ENCODE results near the genes LRRC37B and CCL2.

GRCh38 chr17:31887992-31888642 is 13.4 kb downstream of the UTP6 start:
- RRBS, result no CpG with 5 or more reads among the region's 7 CpGs

DNA sequence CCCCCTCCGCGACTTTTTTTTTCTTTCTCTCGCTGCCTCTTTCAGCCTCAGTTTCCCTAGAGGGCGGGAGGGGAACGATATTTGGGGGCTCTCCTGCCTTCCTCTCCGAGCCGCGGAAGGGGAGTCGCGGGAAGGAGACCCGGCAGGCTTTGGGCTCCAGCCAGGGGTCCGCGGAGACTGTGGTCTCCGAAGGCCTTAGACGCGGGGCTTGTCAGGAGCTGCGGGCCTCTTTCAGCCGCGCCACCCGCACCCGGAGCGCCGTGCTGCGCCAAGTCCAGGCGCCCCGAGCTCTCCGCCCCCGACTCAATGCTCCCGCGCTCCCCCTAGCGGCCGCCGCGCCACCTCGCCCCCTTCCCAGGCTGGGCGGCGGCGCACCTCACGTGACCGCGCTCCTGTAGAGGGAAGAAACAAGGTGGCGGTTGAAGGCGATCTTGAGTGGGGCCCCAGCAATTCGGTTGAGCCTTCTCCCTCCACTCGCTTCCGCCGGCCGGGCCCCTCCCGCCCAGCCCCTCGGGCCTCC is at the start of gene LRRC37B:
TSS of gene LRRC37B (plus strand) at position 383 of the 520 bp plus-strand sequence.
- RRBS, result no CpG with 5 or more reads among the region's 50 CpGs

GRCh38 chr17:32083536-32084647 is 58.4 kb upstream of the RHOT1 start:
- RRBS, result no CpG with 5 or more reads among the region's 48 CpGs

DNA sequence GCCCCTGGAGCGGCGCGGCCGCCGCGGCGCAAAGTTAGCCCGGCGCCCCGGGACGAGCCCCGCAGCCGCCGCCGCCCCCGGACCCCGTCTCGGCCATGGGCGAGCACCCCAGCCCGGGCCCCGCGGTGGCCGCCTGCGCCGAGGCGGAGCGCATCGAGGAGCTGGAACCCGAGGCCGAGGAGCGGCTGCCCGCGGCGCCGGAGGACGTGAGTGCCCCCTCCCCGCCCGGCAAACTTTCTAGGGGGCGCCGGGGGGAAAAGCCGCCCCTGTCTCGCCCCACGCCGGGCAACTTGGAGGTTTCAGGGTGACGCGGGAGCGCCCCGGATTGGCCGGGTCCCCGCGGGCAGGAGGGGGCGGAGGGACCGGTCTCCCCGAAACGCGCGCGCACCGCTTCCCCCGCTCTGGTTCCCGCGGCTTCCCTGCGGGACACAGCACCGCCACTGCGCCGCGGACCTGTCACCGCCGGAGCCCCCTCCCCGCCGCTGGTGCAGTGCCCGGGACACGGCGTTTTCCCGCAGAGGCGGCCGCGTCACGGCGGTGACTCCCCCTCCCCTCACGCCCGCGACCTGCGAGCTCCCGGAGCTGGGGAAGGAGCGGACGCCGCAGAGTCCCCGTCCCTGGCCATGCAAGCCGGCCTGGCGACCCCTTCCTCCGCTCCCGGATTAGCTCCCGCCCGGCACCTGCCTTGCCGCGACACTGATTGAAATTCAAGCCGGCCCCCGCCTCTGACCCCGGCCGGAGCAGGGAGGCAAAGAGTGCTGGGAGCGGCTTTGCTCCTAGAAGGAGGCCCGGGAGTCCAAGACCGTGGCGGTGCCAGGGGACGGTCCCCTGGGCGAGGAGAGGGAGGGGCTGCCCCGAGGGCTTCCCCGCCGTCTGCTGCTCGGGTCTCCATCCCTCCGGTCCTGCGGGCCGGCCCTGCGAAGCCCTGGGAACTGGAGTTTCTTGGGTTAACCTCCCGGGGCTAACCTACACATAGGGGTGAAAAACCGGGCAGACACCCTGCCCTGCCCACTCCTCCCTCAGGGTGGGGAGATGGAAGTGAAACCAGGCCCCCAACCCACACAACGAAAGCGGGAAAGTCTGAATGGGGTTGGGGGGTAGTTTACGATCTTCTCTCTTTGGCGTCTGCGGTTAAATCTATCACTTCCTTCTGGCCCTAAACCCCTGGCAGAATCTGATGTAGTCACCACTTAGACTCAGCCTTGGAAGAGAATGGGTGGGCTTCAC is 876 bp downstream of the RHBDL3 start:
- RRBS, result under 1% methylated on average over 48 of the region's 122 CpGs

- RRBS, result no CpG with 5 or more reads among the region's 10 CpGs
Observed at GRCh38 chr17:32355378-32356165, 5.6 kb downstream of the ZNF207 start.

DNA sequence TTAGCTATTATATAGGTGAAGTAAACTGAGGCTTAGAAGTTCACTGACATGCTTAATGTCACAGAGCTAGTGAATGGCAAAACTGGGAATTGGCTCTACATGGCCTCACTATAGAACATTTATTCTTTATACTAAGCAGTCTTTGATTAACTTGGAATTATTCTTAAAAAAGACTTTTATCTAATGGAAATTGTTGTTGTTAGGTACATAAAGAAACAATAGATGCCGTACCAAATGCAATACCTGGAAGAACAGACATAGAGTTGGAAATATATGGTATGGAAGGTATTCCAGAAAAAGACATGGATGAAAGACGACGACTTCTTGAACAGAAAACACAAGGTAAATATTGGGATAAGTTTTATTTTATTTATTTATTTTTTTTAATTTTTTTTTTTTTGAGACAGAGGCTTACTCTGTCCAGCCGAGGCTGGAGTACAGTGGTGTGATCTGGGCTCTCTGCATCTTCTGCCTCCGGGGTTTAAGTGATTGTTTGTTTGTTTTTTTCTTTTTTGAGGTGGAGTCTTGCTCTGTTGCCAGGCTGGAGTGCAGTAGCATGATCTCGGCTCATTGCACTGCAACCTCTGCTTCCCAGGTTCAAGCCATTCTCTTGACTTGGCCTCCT is 8.5 kb downstream of the ZNF207 start:
- RRBS, result no CpG with 5 or more reads among the region's 6 CpGs

- RRBS, result no CpG with 5 or more reads among the region's 11 CpGs
Observed at GRCh38 chr17:32627204-32627599, 140.4 kb downstream of the CDK5R1 start.

DNA sequence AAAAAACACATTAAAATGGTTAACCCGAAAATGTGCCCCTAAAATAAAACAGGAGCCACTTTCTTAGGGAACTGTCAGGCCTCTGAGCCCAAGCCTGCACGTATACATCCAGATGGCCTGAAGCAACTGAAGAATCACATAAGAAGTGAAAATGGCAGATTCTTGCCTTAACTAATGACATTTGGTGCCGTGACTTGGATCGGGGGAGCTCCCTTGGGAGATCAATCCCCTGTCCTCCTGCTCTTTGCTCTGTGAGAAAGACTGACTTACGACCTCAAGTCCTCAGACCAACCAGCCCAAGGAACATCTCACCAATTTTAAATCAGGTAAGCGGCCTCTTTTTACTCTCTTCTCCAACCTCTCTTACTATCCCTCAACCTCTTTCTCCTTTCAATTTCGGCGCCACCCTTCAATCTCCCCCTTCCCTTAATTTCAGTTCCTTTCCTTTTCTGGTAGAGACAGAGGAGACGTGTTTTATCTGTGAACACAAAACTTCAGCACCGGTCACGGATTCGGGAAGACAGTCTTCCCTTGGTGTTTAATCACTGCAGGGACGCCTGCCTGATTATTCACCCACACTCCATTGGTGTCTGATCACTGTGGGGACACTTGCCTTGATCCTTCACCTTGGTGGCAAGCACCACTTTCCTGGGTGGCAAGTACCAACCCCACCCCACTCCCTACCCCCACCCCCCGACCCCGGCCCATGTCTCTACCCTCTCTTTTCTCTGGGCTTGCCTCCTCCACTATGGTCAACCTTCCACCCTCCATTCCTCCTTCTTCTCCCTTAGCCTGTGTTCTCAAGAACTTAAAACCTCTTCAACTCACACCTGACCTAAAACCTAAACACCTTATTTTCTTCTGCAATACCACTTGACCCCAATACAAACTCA is 103.8 kb downstream of the MYO1D start:
- RRBS, result no CpG with 5 or more reads among the region's 15 CpGs

GRCh38 chr17:32780294-32781065 is 96.4 kb downstream of the MYO1D start:
- RRBS, result no CpG with 5 or more reads among the region's 11 CpGs

DNA sequence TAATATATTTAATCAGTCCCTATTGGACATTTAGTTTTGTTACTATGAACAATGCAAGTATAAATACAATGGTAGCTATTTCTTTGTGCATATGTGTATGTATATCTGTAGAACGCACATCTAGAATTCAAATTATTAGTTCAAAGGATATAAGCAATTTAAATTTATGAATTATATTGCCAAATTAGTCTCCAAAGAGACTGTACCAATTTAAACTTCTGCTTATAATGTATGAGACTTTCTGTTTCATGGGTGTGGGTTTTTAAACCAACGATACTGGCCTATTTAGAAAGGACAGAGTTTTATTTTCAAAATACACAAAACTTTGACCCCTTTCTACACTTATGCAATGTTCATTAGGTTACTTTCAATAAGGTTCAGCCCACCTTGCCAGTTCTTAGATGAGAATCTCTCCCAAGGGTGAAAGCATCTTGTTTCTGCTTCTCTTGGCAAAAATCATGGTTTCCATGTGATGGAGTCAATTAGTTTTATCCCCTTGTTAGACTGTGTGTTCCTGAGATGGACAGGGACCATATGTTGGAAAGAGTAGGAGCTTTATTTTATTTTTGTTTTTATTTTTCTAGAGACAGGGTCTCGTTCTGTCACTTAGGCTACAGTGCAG is 84.7 kb downstream of the MYO1D start:
- RRBS, result no CpG with 5 or more reads among the region's 3 CpGs

GRCh38 chr17:32856290-32857123 is 20.4 kb downstream of the MYO1D start:
- RRBS, result no CpG with 5 or more reads among the region's 3 CpGs

- RRBS, result no CpG with 5 or more reads among the region's 5 CpGs
Observed at GRCh38 chr17:32874293-32874747, 2.6 kb downstream of the MYO1D start.

GRCh38 chr17:32909815-32910376 is 18.1 kb upstream of the TMEM98 start:
- RRBS, result no CpG with 5 or more reads among the region's 4 CpGs

DNA sequence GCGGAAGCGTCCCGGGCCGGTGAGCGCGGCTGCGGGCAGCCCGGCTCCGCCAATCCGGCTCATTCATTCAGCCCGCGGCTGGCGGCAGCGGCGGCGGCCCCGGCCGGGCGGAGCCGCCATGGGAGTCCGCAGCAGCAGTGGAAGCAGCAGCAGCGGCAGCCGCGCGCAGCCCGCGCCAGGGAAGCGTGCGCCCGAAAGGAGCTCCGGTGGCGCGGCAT is 1.1 kb downstream of the ASIC2 start:
- RRBS, result under 1% methylated on average over 8 of the region's 33 CpGs

GRCh38 chr17:33497993-33498650 is 205.0 kb upstream of the ASIC2 start:
- RRBS, result 73% methylated on average over 1 of the region's 13 CpGs

GRCh38 chr17:33579659-33580087 is 286.6 kb upstream of the ASIC2 start:
- RRBS, result no CpG with 5 or more reads among the region's 8 CpGs

GRCh38 chr17:34248658-34249232 is 6.3 kb upstream of the CCL2 start:
- RRBS, result no CpG with 5 or more reads among the region's 4 CpGs

DNA sequence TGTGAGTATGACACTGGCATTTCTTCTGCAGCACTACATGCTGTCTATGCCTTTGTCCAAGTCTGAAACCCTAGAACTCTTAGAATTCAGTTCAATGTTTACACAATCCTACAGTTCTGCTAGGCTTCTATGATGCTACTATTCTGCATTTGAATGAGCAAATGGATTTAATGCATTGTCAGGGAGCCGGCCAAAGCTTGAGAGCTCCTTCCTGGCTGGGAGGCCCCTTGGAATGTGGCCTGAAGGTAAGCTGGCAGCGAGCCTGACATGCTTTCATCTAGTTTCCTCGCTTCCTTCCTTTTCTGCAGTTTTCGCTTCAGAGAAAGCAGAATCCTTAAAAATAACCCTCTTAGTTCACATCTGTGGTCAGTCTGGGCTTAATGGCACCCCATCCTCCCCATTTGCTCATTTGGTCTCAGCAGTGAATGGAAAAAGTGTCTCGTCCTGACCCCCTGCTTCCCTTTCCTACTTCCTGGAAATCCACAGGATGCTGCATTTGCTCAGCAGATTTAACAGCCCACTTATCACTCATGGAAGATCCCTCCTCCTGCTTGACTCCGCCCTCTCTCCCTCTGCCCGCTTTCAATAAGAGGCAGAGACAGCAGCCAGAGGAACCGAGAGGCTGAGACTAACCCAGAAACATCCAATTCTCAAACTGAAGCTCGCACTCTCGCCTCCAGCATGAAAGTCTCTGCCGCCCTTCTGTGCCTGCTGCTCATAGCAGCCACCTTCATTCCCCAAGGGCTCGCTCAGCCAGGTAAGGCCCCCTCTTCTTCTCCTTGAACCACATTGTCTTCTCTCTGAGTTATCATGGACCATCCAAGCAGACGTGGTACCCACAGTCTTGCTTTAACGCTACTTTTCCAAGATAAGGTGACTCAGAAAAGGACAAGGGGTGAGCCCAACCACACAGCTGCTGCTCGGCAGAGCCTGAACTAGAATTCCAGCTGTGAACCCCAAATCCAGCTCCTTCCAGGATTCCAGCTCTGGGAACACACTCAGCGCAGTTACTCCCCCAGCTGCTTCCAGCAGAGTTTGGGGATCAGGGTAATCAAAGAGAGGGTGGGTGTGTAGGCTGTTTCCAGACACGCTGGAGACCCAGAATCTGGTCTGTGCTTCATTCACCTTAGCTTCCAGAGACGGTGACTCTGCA is at the start of gene CCL2:
TSS of gene CCL2 (plus strand) at position 617 of the 1,153 bp plus-strand sequence.
- RRBS, result no CpG with 5 or more reads among the region's 18 CpGs

DNA sequence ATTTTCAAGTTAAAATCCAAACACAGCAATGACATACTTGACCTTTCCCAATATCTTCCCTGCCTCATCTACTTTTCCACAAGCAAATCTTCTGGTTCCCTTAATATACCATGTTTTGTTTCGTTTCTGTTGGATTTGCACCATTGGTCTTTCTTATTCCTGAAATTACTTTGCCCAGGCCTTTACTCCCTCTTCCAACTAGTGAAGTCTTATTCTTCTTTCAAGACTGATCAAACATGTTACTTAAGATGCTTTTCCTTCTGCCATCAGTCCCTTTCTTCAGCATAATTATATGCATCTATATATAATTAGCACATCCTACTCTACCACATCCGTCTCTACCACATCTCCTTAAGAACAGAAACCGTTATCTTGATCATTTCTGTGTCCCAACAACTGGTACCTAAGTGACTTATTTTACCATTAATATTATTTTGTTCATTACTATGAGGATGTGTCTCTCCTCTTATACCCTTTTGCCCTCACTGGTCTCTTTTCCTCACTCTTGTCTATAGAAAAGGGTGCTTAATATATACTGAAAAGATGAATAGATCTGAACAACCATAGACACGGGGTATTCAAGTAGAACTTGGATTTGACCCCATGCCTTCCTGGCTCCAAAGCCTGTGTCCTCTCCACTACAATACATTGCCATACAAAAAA is 889 bp downstream of the CCT6B start:
- RRBS, result no CpG with 5 or more reads among the region's 4 CpGs